ENCODE measurements around a stretch of chr1.

GRCh38 chr1:94711206-94711622, 108.9 kb upstream of the SLC44A3 start:
- PRO-cap, 7 experiments: no peak in any of the 7 experiments
- RAMPAGE, long total RNA, 2 experiments: no peak in any of the 2 experiments

GRCh38 chr1:94734771-94736096, 84.9 kb upstream of the SLC44A3 start:
- PRO-cap, 7 experiments: peak in 5 of 7 experiments; most common plus-strand start chr1:94735129 (in 1); most common minus-strand start chr1:94735649 (in 5)
- RAMPAGE, long total RNA, 2 experiments: no peak in any of the 2 experiments

GRCh38 chr1:94806319-94806854, 13.8 kb upstream of the SLC44A3 start:
- PRO-cap, 7 experiments: peak in 1 of 7 experiments; most common minus-strand start chr1:94806606 (in 1)
- RAMPAGE, long total RNA, 2 experiments: no peak in any of the 2 experiments

DNA sequence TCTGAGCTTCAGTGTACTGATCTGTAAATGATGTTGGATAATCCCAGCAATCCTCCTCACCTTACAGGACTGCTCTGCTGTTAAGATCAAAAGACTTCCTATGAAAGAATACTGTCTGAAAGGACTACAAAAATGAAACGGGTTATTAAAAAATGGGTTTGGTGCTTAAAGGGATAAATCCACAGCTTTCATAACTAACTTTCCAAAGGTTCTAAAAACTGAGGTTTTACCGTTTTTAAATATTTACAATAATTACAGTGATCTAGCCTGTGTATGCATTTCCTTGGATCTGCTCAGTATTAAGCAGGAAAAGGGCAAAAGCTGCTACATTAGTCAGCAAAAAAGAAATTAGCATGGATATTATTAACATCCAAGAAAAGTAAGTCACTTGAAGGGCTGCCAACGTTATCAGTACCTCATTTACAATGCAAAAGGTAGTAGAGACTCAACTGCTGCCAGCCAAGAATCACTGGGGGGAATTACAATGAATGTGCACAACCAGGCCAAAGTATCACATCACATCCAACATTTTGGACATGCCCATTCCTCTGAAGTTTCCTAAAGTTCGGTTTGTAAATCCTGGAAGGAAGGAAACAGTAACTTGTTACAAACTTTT, 2.0 kb downstream of the CNN3 start:
- PRO-cap, 7 experiments: no peak in any of the 7 experiments
- RAMPAGE, long total RNA, 2 experiments: no peak in any of the 2 experiments

- PRO-cap, 7 experiments: no peak in any of the 7 experiments
- RAMPAGE, long total RNA, 2 experiments: no peak in any of the 2 experiments
These were observed 46.6 kb upstream of the CNN3 start for GRCh38 chr1:94973503-94973865.

DNA sequence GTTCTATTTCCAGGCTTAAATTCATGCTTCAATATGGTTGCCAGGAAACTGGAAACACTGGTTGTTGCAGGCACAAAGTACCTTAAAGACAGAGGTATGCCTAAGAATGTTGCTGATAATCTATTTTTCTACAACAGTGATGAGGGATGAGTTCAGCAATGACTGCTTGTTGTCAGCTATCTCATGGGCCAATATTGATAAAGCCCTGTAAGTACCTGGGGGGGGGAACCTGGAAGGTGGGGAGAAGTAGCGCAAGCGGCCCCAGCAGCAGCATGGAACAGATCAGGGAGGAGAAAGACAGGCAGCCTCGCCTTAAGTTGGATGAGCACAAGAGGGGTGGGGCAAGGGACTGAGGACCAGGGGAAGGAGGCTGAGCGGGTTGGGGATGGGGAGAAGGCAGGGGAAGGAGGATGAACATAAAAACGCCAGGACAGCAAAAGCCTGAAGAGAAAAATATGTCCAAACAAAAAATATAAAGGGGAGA, 70.7 kb downstream of the ALG14 start:
- PRO-cap, 7 experiments: peak in 2 of 7 experiments; most common plus-strand start position 382 of the sequence (in 2); most common minus-strand start position 289 of the sequence (in 1)
- RAMPAGE, long total RNA, 2 experiments: no peak in any of the 2 experiments

DNA sequence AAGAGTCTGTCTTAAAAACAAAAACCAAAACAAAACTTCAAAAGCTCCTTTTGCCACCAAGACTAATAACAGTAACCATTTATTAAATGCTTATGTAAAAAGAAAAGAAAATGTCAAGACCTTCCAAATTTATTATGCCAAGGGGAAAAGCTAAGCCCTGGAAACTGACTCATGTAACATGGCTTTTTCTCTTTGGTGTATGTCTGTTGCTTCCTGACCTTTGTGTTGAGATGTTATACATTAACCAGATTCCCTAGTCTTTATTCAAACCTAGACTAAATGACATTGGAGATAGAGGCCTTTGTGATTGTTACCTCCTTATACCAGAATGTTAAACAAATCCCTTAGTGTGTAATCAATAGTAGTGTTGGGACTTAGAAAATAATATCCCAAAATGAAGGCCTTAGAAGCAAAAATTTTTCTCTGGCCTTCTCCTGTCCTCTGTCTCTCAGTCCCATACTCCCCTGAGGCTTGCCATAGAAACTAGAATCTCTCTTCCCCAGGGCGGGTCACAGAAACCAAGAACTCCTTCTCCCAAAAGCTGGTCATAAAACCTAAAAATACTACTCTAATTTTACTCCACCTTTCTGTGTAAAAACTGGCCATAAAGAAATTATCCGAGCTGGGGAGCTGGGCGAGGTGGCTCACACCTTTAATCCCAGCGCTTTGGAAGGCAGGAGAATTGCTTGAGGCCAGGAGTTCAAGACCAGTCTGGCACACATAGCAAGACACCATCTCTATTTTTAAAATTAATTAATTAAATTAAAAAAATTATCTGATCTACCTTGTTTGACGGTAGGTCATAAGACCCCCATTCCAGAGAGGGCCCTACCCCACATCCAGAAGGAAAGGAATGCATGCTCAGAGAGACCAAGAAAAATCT, 3.2 kb downstream of the ALG14 start:
- PRO-cap, 7 experiments: no peak in any of the 7 experiments
- RAMPAGE, long total RNA, 2 experiments: no peak in any of the 2 experiments

GRCh38 chr1:95116494-95117065, 575 bp upstream of the TLCD4 start:
- PRO-cap, 7 experiments: peak in 2 of 7 experiments; most common plus-strand start chr1:95116897 (in 2)
- RAMPAGE, long total RNA, 2 experiments: no peak in any of the 2 experiments

GRCh38 chr1:95133203-95134372, 16.4 kb downstream of the TLCD4 start:
- PRO-cap, 7 experiments: no peak in any of the 7 experiments
- RAMPAGE, long total RNA, 2 experiments: no peak in any of the 2 experiments

DNA sequence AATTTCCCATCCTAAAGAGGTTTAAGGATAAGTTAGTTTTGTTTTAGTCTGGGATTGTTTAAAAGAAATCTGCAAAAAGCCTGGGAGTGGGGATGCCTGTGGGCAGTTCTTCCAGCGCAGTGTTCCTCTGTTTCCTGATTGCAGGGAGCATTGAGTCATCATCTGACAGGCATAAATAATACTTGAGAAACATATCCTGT, 350.8 kb upstream of the PTBP2 start:
- PRO-cap, 7 experiments: no peak in any of the 7 experiments
- RAMPAGE, long total RNA, 2 experiments: no peak in any of the 2 experiments

- PRO-cap, 7 experiments: peak in 3 of 7 experiments; most common plus-strand start chr1:96538588 (in 3); most common minus-strand start chr1:96538475 (in 1)
- RAMPAGE, long total RNA, 2 experiments: no peak in any of the 2 experiments
These were observed 183.4 kb upstream of the PTBP2 start for GRCh38 chr1:96538027-96538707.

DNA sequence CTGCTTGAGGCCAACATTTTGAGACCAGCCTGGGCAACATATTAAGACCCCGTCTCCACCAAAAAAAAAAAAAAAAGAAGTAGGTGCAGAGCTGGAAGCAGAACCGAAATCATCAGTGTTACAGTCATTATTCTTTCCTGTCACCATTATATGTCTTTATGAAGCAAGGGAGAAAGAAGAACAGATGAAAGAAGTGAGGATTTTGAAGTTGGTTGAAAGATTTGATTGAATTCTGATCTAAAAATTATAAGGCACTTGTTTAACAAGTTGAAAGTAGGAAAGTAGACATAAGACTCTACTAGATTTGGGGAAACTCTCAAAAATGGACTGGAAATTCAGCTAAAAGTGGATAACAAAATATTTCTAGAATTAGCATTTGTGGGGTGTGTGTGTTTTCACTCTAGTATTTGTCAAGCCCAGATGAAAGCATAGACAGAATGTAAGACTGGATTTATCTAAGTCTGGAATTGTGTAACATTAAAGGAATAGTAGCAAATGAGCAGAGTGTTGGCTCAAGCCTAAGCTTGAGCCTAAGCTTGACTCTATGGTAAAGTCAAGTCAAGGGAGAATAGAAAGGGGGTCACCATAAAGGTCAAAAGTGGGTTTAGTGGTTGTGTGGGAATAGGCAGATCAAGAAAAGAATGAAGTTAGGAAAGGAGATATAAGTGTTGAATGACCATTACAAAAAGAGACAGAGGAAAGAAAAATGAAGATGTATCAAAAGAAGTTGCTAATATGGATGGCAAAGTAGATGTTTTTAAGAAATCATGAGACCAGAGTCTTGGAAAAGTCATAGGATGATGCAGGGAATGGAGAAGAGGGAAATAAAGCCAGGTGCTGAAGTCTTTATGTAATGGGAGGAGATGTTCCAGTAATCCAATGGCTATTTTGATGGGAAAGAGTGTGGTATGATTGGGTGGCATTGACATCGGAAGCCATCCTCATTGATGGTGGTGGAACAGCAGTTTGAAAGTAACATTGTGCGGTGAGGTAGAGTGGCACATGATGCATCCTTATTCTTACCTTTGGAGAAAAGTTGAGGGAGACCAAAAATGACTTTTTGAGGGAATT, 75.0 kb downstream of the PTBP2 start:
- PRO-cap, 7 experiments: no peak in any of the 7 experiments
- RAMPAGE, long total RNA, 2 experiments: no peak in any of the 2 experiments

GRCh38 chr1:97529664-97530228, 391.1 kb downstream of the DPYD start:
- PRO-cap, 7 experiments: no peak in any of the 7 experiments
- RAMPAGE, long total RNA, 2 experiments: no peak in any of the 2 experiments

DNA sequence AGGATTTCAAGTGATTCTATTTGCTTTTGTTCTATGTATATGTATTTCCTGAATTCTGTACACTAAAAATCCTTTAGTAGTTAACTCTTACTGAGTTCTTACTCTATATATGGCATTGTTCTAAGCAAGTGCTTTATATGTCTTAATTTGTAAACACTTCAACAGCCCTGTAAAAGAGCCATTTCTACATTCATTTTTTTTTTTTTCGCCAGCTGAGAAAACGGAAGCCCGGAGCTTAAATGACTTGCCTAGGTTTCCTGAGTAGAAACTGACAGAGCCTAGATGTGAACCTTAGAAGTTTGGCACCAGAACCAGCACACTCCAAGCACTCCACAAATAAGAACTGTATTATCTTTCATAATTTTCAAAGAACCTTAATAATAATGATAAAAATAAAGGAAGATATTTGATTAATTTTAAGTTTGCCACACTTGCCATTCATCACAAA, 71.5 kb downstream of the DPYD start:
- PRO-cap, 7 experiments: no peak in any of the 7 experiments
- RAMPAGE, long total RNA, 2 experiments: no peak in any of the 2 experiments

- PRO-cap, 7 experiments: no peak in any of the 7 experiments
- RAMPAGE, long total RNA, 2 experiments: no peak in any of the 2 experiments
These were observed 22.5 kb upstream of the DPYD start for GRCh38 chr1:97943296-97943819.

DNA sequence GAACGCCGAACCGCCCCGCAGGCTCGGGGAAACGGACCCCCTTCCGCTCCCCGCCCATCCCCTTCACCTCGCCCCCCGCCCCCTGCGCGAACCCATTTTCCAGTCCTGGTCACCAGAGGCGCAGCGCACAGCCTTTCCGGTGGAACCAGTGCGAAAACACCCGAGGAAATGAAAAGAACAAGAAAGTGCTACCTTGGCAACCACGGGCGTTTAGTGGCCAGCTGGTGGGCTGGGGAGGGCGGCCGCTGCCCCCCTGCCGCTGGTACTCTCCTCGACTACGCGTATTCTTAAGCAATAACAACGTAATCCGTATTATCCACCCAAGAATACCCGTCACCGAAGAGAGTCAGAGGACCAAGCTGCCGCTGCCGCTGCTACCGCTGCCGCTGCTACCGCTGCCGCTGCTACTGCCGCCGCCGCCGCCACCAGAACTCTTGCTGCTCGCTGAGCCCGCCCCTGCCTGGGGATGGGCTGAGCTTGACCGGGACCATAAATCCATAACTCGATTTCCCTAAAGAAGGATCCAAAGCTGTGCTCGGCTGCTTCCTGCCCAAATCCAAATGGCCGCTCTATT, 125.1 kb upstream of the DPYD start:
- PRO-cap, 7 experiments: no peak in any of the 7 experiments
- RAMPAGE, long total RNA, 2 experiments: no peak in any of the 2 experiments

GRCh38 chr1:98336369-98336894, 325.1 kb upstream of the SNX7 start:
- PRO-cap, 7 experiments: no peak in any of the 7 experiments
- RAMPAGE, long total RNA, 2 experiments: no peak in any of the 2 experiments

DNA sequence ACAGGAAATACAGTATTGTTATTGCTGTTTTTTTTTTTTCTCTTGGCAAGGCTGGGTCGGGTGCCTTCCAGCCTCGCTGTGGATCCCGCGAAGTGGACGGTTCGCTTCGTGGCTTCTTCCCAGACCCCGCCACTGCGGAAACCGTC, 388 bp upstream of the SNX7 start:
- PRO-cap, 7 experiments: peak in 7 of 7 experiments; most common plus-strand start position 70 of the sequence (in 7)
- RAMPAGE, long total RNA, 2 experiments: no peak in any of the 2 experiments

- PRO-cap, 7 experiments: peak in 1 of 7 experiments; most common minus-strand start chr1:99646963 (in 1)
- RAMPAGE, long total RNA, 2 experiments: no peak in any of the 2 experiments
These were observed 904 bp downstream of the PALMD start for GRCh38 chr1:99646815-99647218.

DNA sequence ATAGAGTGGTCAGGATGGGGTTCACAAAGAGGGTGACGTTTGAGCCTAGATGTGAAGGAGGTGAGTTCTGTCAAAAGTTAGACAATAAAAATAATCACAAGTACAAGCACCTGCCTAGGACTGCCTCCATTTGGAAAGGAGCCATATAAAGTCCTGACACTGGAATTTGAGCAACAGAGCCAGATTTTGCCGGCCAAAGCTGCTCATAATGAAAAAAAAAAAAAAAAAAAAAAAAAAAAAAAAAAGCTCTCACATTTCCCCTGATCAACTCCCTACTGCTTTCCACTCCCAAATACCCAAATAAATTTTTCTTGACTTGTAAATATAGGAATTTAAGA, 4.1 kb downstream of the PALMD start:
- PRO-cap, 7 experiments: peak in 1 of 7 experiments; most common plus-strand start position 252 of the sequence (in 1); most common minus-strand start position 128 of the sequence (in 1)
- RAMPAGE, long total RNA, 2 experiments: no peak in any of the 2 experiments

Data from ovary (tissue), 7 donors.